Measurements from ENCODE around the genes CCDC141 and DNAJC10.

GRCh38 chr2:178378874-178379480 lies 72.0 kb downstream of the PRKRA start:
- PRO-cap, result no peak

DNA sequence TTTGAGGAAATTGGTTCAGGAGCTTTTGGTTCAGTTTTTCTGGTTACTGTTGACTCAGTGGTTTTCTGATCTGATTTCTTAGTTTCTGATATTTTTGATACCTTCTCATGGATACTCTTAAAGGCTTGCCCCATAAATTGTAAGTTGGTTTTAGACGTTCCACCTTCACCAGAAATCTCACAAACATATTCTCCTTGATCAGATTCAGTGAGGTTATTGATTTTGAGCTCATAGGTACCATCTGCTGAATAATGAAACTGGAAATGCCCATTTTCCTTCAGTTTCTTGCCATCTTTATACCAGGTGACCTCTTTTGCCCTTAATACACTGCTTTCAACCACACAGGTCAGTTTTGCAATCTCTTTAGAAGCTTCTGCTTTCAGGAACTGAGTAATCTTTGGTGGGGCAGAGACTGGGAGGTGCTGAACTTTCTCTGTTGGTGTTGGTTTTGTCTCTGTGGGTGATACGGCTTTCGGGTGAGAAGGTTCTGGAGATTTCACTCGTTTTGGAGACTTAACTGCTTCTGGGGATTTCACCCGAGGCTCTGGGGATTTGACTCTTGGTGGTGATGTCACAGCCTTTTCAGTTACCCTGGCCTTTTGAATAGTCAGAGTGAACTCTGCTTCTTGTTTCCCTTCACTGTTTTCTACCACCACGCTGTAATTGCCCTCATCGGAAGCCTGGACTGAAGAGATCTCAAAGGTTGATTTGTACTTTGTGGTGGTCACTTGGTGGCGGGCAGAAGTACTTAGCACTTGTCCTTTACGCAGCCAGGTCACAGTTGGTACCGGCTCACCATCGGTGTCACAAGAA lies 50.3 kb downstream of the PLEKHA3 start:
- PRO-cap, result no peak

GRCh38 chr2:178563059-178563786 lies 83.0 kb downstream of the PLEKHA3 start:
- PRO-cap, result no peak

- PRO-cap, result no peak
Measured at GRCh38 chr2:178620972-178621607, 140.8 kb downstream of the PLEKHA3 start.

- PRO-cap, result no peak
Measured at GRCh38 chr2:178713786-178714463, 93.3 kb downstream of the TTN start.

GRCh38 chr2:179049001-179050406 lies at the start of gene CCDC141:
CCDC141 (minus strand) TSS chr2:179050137.
- PRO-cap, result bidirectional peak, plus-strand start at chr2:179049444, minus-strand start at chr2:179049393; bidirectional peak, plus-strand start at chr2:179049853, minus-strand start at chr2:179049769

GRCh38 chr2:179561543-179562056 lies 297.0 kb upstream of the SESTD1 start:
- PRO-cap, result no peak

GRCh38 chr2:179584811-179585153 lies 276.6 kb downstream of the ZNF385B start:
- PRO-cap, result no peak

GRCh38 chr2:179745432-179746300 lies 115.7 kb downstream of the ZNF385B start:
- PRO-cap, result no peak

- PRO-cap, result no peak
Measured at GRCh38 chr2:180839636-180839835, 140.9 kb upstream of the UBE2E3 start.

DNA sequence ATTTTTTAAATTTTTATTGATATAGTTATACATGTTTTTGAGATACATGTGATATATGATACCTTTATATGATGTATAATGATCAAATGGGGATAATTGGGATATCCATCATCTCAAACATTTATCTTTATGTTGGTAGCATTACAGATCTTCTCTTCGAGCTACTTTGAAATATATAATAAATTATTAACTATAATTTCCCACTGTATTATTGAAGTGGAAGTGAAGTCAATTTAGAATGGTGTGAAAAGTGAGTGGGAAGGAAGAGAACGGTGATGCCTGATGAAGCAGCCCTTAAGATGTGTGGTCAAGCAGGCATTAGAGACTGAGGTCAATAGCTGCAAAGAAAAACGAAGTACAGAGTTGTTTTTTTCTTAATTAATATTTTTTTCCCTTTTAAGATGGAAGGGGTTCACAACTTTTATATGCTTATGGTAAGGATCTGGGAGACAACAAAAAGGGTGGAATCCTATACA lies 34.3 kb downstream of the UBE2E3 start:
- PRO-cap, result no peak

DNA sequence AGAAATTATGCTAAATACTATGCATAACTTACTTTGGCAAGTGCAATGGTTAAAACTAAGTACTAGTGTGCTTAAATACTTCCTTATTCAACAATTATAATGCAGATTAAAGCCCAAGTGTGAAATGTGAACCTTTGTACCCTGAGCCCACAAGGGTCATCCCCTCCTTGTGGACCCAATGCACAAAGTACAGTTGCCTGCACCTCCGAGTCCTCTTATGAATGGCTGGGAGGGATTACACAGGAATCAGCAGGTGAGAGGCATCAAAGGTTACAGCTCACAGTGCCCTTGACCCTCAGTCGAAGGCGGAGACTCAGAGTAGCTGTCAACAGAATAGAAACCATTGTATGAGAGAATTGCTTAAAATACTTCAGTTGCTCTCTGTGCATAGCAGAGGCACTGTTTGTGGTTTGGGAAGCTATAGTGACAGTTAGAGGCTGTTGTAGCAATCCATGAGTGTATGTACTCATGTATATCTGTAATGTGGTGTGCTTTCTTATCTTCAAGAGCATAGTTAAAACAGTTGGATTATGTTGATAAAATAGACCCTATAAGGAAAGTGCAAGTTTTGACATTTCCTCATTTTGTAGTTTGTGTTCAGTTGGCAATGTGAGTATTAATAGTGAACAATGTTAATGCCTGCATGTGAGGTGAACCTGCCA lies 151.6 kb upstream of the ITGA4 start:
- PRO-cap, result bidirectional peak, plus-strand start at position 242 of the sequence, minus-strand start at position 219 of the sequence

GRCh38 chr2:182714784-182715704 lies 1.0 kb upstream of the DNAJC10 start:
- PRO-cap, result bidirectional peak, plus-strand start at chr2:182715372, minus-strand start at chr2:182715328

- PRO-cap, result bidirectional peak, plus-strand start at chr2:182716043, minus-strand start at chr2:182715889; bidirectional peak, plus-strand start at chr2:182716316, minus-strand start at chr2:182716237
Measured at GRCh38 chr2:182715705-182716714, at the start of gene DNAJC10. DNAJC10 (plus strand) TSS chr2:182716257.

DNA sequence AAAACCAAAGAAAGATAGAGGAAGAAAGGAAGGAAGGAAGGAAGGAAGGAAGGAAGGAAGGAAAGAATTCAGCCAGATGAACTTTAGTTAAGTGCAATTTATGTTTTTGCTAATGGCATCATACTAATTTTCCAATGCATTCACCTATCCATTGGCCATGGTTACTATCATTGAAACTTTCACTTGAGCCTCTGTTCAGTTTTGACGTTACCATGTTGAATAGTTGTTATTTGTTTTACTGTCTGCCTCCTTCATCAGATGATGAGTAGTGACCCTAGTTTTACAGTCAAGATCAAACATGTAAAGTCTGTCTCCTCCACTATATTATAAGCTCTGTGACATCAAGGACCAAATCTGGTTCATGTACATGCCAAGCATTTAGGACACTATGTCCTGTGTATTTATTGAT lies 46.4 kb upstream of the FRZB start:
- PRO-cap, result no peak

DNA sequence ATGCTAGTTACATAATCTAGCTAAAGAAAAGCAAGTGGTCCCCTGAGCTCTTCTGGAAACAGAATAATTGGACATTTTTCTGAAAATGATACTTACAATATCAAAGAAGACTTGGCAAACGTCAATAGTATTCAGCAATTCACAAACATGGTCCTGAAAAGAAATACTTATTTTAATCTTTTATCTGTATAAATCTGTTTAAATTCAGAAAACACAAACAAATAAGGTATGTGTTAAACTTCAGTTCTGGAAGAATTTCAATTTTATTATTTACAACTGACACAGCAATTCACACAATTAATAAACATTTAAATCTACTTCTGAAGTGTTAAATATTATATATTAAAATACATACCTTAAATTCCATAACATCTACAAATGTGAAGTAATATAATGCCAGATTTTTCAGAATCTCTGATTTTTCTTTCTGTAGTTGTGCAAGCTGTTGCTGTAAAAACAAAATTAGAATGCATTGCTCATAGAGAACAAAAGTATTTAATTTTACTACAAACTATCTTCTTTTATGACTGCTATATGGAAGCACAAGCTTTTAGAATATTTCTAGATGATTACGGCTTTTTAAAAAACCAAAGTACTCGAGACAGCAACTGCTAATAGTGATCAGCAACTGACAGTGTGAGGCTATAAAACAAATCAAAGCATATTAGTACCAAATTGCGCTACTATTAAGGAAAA lies 35.2 kb downstream of the NCKAP1 start:
- PRO-cap, result no peak

DNA sequence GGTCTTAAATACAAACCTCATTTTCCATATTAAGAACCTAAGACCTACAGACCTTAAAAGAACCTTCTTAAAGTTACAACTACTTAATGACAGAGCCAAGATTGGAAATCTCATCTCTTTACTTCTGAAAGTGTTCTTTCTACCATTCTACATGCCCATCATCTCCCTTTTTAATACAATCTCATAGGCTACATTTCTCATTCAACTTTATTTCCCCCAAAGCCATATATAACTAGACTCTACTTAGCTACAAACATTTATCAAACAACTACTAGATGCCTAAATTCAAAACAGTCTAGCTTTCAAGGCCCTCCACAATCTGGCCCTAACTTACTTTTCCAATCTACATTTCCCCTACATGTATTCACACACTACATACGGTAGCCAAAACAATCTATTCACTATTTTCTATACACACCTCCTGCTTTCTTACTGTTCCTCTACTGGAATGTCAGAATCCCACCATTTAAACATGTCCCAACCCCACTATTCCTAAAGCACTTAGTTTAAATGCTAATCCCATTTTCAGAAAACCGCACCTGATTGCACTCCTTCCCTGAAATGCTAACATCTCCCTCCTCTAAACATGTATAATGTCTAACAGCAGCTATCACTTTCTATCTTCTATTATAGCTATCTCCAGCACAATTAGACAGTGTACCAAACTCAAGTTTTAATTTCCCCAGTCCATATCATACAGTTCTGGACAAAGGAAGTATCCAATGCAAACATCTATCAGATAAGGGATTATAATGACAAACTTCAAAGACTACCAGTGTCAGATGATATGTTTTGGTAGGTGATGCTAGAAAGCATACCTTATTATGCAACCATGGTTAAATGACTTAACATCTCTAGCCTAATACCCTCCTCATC lies 32.6 kb downstream of the NCKAP1 start:
- PRO-cap, result no peak

GRCh38 chr2:185289563-185289938 lies 449.1 kb upstream of the FSIP2 start:
- PRO-cap, result no peak

GRCh38 chr2:187482769-187483456 lies 34.9 kb upstream of the CALCRL start:
- PRO-cap, result no peak

DNA sequence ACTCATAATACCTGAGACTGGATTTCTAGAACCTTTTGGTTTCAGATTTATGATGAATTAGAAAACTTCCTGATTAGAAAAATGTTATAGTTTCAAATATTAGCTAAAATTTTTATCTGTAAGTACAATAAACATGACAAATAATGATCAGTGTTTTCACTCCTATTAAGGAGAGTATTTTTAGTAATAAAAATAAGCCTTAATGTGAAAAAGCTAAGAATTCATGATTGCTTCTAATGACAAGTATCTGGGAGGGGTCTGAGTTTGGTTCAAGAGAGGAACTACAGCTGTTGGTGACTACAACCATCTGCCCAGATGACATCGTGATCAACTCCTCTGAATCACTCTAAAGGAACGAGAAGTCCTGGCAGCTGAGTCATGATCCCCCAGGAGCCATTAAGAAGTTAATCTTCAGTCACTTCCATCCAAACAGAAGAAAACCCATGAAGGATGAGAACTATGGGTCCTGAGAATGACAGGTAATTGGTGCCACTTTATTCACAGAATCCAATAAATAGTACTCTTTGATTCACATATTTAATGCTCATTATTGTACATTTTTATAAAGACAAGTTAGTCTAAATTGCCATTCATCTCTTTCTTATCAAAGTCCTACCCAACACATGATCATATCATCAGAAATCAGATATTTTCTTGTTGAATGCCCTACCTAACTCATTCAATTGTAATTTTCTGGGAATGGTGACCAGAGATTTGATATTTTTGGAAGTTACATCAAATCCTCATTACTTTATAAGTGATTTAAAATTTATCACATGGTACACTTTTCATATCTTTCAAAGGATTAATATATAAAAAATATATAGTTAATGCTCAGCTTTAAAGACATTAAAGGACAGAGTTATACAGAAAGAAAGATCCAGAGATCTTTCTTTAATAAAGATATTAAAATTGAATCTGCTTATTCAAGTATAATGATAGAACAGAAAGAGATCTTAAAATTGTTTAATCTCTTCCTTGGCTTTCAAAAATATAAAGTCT lies 6.7 kb downstream of the TFPI start:
- PRO-cap, result no peak

All from SUDHL5 (cell line).